Tibial nerve (tissue), 3 donors: ENCODE data around the genes NOSTRIN, LRP2 and KLHL41.

DNA sequence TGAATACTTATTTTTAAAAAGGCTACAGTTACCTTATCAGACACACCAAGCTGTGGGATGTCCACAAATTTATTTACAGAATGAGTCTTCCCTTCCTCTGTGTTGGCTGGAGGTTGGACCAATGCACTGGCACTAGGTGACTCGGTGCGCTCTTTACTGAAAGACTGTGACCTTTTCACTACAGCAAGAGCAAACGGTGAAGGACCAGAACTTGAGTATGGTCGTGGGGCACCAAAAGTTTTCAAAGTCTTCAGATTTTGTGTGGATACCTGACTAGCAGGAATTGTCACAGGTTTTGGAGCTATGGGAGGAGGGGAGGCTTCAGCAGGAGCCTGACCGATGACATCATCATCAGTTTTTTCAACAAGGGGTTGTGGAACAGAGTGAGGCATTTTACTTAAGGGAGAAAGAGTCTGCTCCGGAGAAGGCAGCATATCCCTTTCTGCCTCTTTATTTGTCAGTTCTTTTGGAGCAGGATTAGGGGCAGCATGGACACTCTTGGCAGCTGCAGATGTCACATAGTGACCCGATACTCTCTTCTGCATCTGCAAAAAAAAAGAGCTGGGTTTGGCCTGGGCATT, 73.0 kb upstream of the GRB14 start:
- PRO-cap: unidirectional peak, plus-strand start at position 404 of the sequence
- RAMPAGE, long total RNA, 3 experiments: start-site peak on the plus strand in 1 of 3 experiments, centred at position 394 of the sequence, 43 reads per replicate

- PRO-cap: no peak
- RAMPAGE, long total RNA, 3 experiments: no peak in any of the 3 experiments
These were observed 90.0 kb upstream of the GRB14 start for GRCh38 chr2:164711291-164711596.

DNA sequence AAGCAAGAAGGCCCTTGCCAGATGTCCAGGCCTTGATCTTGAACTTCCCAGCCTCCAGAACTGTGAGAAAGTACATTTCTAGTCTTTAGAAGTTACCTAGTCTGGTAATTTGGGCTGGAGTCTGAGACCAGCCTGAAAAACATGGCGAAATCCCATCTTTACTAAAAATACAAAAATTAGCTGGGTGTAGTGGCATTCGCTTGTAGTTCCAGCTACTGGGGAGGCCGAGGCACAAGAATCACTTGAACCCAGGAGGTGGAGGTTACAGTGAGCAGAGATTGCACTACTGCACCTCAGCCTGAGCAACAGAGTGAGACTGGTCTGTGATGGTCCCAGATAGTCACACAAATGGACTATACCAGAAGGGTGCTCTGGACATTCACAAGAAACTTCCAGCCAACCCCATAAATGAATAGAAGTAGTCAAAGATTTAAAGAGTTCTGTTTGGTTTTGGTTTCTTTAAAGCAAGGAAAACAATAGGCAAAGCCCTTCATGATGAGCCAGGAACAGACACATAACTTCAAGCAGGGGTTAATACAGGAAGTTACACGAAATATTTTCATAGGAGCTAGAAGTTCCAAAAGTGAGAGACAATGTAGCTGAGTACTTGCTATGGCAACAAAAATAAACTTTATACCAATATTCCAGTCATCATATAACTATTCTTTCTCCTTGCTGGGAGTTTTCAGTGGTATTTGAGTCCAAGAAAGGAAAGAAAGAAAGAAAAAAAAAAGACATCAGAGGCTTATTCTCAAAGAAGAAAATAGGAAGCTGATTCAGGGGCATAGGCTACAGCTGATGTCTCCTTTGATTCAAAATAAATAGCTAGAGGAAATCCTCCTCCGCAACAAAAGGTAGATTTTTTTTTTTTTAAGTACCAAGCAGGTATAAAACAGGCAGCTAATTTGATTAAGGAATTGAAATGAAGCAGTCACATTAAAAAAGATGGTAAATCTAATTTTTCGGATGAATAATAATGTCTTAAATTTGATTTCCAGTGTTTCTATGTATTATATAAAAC, 56.2 kb downstream of the COBLL1 start:
- PRO-cap: no peak
- RAMPAGE, long total RNA, 3 experiments: no peak in any of the 3 experiments

GRCh38 chr2:164826435-164826900, 15.2 kb downstream of the COBLL1 start:
- PRO-cap: no peak
- RAMPAGE, long total RNA, 3 experiments: no peak in any of the 3 experiments

GRCh38 chr2:164829317-164829871, 12.2 kb downstream of the COBLL1 start:
- PRO-cap: no peak
- RAMPAGE, long total RNA, 3 experiments: no peak in any of the 3 experiments

DNA sequence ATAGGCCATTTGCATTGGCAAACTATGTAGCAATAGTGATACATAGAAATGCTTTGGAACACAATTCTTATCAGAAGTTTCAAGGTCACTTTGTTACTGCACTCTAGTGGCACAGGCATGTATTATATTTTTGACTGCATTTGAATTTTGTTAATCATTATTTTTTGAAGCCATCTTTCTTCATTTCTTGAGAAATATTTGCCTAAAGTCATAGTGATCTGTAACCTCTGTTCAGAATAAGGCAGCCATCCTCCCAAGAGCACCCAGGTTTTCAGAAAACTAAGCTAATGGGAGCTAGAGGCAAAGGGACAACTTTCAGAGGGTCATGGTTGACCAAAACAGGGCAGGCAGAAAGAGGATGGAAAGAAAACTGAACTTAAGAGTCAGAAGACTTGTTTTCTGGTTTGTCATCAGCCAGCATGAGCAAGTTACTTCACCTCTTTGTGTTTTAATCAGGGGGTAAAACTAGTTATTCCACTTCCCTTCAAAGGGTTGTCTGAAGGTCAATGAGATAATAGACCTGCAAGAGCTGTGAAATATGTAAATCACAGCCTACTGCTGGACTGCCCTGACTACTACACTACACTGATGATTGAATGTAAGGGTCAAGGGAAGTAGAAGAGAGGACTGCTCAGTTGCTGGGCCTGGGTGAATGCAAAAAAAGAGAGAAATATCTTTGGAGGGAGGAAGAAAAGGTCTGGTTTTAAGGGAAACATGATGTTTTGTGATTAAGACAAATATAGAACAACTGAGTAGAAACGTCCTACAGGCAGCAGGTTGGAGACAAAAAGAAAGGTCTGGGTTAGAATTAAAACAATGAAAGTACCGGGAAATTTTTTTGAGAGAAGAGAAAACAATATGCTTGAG, 41.4 kb downstream of the SLC38A11 start:
- PRO-cap: no peak
- RAMPAGE, long total RNA, 3 experiments: no peak in any of the 3 experiments

DNA sequence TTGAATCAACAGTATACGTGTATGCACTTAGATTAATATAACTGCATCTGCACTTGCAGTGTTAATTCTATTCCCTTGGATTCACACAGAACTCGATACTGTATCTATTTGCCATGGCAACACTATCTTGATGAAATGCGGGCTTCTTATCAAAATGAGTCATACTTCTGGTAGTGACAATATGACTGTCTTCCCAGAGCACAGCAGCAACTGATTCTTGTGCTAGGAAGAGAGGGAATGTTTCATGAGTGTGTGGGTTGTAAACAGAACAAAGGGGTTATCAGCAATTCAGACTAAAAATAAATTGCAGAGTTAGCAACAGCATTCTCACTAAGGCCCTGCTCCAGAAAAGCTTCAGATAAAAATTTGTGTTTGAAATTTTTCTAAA, 99.7 kb upstream of the SLC38A11 start:
- PRO-cap: no peak
- RAMPAGE, long total RNA, 3 experiments: no peak in any of the 3 experiments

DNA sequence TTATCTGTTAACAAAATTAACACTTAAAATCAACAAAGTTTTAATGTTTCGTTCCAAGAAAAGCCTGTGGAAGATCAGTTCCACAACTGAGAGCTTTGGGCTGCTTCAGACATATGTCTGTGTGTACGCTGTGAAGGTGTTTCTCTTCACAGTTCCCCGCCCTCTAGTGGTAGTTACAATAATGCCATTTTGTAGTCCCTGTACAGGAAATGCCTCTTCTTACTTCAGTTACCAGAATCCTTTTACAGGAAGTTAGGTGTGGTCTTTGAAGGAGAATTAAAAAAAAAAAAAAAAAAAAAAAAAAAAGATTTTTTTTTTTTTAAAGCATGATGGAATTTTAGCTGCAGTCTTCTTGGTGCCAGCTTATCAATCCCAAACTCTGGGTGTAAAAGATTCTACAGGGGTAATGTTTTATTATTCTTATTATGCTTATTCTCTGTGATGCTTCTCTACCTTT, 54.5 kb downstream of the SCN2A start:
- PRO-cap: no peak
- RAMPAGE, long total RNA, 3 experiments: no peak in any of the 3 experiments

GRCh38 chr2:167186492-167186862, 106.3 kb upstream of the B3GALT1 start:
- PRO-cap: no peak
- RAMPAGE, long total RNA, 3 experiments: no peak in any of the 3 experiments

GRCh38 chr2:167544606-167545045, 251.8 kb downstream of the B3GALT1 start:
- PRO-cap: no peak
- RAMPAGE, long total RNA, 3 experiments: no peak in any of the 3 experiments

DNA sequence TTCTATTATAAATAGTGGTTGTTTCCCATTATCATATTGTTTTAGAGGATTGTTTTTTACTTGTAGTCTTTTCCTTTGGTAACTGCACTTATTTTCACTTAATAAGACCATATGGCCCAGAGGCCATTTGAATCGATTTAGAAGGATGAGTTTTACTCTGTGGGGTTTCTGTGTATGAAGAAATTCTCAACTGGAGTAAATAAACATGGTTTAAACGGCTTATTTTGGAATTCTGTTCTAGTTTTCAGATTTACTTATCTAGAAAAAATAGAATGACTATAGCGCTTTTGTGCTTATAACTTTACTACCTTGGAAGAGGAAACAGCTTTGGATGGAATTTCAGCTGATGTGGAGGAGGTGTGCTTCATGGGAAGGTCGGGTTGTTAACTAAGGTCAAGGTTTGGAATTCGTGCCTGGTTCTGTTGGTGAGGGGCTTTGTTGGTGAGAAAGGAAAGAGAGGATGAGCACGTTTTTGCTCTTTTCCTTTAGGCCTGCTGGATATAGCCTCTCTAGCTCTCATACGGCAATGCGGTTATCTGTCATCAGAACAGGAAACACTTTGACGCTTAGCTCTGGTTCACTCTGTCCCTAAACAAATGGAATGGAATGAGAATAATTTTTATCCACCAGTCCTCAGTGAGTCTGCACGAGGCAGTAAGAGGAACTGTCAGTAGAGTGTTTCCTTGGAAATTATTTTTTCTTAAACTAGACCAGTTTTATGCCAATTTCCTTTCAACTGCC, 169.9 kb upstream of the NOSTRIN start:
- PRO-cap: no peak
- RAMPAGE, long total RNA, 3 experiments: no peak in any of the 3 experiments

- PRO-cap: no peak
- RAMPAGE, long total RNA, 3 experiments: start-site peak on the plus strand in 2 of 3 experiments, at chr2:168802614-168802661 at its widest, 27 to 171 reads per replicate
These were observed at the start of gene NOSTRIN for GRCh38 chr2:168802265-168802763. Gene NOSTRIN, plus strand, starts transcription at chr2:168802637.

DNA sequence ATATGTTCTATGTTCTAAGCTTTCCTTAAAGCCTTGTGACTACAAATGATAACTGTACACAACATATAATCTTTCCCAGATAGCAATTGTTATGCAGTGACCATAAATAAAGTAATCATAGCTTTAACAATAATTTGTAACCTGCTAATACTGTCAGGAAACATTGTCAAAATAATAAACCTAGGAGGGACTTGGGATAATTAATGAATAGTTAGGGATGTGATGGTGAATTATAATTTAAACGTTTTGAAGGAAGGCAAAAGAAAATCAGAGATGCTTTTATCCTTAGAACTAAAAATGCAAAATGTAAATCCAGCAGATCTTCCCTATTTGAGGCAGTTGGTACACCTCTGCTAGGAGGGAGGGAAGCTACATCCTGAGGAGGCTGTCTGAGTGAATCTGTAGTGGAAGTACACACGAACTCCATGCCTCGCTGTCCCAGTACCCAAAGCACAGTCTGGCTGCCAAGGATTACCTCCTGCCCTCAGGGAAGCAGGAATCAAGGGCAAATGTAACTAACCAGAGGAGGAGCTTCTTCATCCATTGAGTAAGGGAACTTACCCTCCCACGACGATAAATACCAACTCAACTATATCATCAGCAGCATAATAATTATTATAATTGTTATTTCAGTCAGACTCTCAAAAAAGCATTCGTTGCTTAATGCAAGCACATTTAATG, 1.9 kb downstream of the DHRS9 start:
- PRO-cap: no peak
- RAMPAGE, long total RNA, 3 experiments: no peak in any of the 3 experiments

- PRO-cap: no peak
- RAMPAGE, long total RNA, 3 experiments: no peak in any of the 3 experiments
These were observed at the start of gene LRP2 for GRCh38 chr2:169362293-169363022. Gene LRP2, minus strand, starts transcription at chr2:169362534.

GRCh38 chr2:169509407-169510466, at the start of gene KLHL41:
Gene KLHL41, plus strand, starts transcription at chr2:169509702.
- PRO-cap: no peak
- RAMPAGE, long total RNA, 3 experiments: no peak in any of the 3 experiments

DNA sequence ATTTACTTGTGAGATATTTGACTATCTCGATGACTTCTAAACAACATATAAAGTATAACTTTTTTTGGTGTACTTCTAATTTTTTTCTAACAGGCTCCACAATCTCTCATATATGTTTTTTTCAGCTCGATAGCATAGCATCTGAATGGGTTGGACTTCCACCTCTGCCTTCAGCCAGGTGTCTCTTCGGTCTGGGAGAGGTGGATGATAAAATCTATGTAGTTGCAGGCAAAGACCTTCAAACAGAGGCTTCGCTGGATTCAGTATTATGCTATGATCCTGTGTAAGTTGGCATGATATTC, 4.9 kb downstream of the KLHL41 start:
- PRO-cap: no peak
- RAMPAGE, long total RNA, 3 experiments: no peak in any of the 3 experiments

- PRO-cap: no peak
- RAMPAGE, long total RNA, 3 experiments: no peak in any of the 3 experiments
These were observed 21.7 kb downstream of the KLHL41 start for GRCh38 chr2:169531120-169531655.

GRCh38 chr2:169649161-169649556, 45.0 kb downstream of the CFAP210 start:
- PRO-cap: no peak
- RAMPAGE, long total RNA, 3 experiments: no peak in any of the 3 experiments

- PRO-cap: no peak
- RAMPAGE, long total RNA, 3 experiments: no peak in any of the 3 experiments
These were observed 12.1 kb downstream of the SSB start for GRCh38 chr2:169810400-169811565.

GRCh38 chr2:170221520-170222171, 43.7 kb downstream of the MYO3B start:
- PRO-cap: no peak
- RAMPAGE, long total RNA, 3 experiments: no peak in any of the 3 experiments